ENCODE measurements around a stretch of chr6.

GRCh38 chr6:14804508-14805111 is 441.3 kb upstream of the JARID2 start:
- PRO-cap, result bidirectional peak, plus-strand start at chr6:14804959, minus-strand start at chr6:14804776

DNA sequence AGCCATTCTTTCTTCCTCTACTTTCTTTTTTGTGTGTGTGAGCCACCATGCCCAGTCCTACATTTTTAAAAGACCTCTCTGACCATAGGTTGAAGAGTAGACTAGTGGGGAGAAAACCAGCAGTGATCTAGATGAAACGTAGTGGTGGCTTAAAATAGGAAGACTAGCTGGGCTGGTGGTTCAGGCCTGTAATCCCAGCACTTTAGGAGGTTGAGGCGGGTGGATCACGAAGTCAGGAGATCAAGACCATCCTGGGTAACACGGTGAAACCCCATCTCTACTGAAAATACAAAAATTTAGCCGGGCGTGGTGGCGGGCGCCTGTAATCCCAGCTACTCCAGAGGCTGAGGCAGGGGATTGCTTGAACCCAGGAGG is 34.8 kb upstream of the JARID2 start:
- PRO-cap, result no peak

DNA sequence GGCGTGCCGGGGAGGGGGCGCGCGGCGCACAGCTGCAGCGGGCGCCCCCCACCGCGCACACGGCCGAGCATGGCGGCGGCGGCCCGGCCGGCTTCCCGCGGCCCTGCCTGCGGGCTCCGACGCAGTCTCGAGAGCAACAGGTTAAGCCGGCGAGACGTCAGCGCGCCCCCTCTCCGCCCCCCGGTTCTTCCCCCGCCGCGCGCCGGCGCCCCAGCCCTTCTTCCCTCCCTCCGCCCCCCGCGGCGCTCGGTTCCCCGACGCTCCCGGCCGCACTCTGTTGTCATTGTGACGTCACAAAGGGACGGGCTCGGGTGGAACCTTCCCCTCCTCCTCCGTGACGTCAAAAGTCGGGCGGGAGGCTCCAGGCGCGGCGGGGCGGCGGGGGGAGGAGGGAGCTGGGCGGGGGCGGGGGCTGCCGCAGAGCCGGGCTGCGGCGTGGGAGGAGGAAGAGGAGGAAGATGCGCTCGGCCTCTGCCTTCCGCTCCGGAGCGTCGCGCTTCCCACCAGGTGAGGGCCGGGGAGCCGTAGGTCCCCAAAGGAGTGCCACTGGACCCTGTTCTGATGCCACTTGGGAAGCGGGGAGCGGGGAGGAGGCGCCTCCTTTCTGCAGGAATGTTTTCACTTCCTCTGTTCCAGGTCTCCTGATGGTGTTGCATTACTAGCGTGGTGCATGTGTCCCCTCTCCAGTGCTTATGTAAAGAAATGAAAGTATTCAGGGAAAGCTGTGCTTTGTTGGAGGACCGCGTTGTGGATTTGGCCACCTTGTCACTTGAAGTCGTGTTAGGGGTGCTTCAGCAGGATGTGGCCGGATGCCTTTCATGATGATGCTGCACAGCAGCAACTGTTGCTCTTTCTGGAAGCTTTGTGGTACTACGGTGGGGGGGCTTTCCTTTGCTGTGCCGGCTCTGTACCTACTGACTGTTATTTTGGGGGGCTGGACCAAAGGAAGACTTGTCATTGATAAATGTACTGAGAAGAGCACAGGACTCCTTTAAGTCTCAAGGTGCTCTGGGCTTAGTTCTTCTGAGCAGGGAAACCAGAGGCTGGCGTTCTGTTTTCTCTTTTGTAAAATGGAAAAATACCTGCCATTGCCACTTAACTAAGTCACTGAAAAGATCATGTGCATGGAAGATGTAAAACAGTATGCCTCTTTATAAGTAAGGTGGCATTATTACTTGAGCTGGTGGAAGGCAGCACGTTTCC is 3.0 kb downstream of the JARID2 start:
- PRO-cap, result bidirectional peak, plus-strand start at position 420 of the sequence, minus-strand start at position 276 of the sequence; bidirectional peak, plus-strand start at position 808 of the sequence, minus-strand start at position 807 of the sequence

GRCh38 chr6:15317815-15318158 is 71.9 kb downstream of the JARID2 start:
- PRO-cap, result no peak

- PRO-cap, result no peak
Measured at GRCh38 chr6:15365268-15365729, 119.4 kb downstream of the JARID2 start.

GRCh38 chr6:15470290-15471508 is 192.1 kb downstream of the DTNBP1 start:
- PRO-cap, result no peak

DNA sequence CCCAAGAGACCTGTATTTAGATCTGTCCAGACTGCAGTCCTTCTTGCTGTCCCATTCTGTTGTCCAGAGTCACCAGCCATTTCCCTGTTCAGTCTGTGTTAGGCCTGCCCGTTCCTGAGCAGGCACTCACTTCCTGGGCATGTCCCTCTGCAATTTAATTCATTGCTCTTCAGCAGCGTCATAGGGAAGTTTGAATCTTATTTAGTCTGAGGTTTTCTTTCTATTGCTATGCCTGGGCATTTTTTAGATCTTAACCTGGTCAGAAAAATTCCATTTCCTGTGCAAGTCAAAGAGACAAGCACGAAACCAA is 190.2 kb downstream of the DTNBP1 start:
- PRO-cap, result no peak

- PRO-cap, result unidirectional peak, minus-strand start at chr6:15500670
Measured at GRCh38 chr6:15500475-15500753, 162.4 kb downstream of the DTNBP1 start.

GRCh38 chr6:15615686-15616088 is 47.1 kb downstream of the DTNBP1 start:
- PRO-cap, result no peak

GRCh38 chr6:15889294-15889799 is 226.5 kb upstream of the DTNBP1 start:
- PRO-cap, result no peak

- PRO-cap, result no peak
Measured at GRCh38 chr6:16130154-16130767, 1.4 kb downstream of the MYLIP start.

DNA sequence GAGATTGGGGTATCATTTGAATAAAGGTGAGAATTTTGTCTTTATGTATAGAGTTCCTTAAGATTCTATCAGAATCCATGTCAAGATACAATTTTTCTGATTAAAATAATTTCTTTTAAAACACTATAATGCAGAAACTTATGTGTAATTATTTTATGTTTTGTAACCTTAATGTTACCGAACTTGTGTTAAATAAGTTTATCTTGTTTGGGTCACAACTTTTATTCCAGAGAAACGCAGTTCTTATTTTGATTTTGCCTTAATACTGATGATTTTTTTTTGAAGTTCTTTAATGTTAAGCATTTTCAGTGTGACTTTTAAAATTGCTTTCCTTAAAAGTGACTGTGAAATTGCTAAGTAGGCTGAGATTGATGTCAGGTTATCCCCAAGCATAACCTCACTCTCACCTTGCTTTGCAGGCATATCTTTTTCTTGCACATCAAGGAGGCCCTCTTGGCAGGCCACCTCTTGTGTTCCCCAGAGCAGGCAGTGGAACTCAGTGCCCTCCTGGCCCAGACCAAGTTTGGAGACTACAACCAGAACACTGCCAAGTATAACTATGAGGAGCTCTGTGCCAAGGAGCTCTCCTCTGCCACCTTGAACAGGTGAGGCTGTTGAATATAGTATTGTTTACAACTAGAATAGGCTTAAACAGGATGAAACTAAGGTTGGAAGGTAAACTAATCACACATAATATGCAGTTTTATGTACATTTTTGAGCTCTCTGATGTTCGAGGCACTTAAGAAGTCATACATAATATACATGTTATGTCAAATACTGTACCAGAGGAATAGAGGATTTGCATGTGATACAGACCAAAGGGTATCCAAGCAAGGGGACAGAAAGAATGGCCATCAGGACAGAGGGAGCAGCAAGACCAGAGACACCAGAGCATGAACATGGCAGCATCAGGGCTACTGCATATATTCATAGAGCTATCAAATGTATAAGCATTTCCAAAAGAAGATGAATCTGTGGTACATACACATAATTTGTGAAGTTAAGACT is 12.6 kb downstream of the MYLIP start:
- PRO-cap, result no peak

DNA sequence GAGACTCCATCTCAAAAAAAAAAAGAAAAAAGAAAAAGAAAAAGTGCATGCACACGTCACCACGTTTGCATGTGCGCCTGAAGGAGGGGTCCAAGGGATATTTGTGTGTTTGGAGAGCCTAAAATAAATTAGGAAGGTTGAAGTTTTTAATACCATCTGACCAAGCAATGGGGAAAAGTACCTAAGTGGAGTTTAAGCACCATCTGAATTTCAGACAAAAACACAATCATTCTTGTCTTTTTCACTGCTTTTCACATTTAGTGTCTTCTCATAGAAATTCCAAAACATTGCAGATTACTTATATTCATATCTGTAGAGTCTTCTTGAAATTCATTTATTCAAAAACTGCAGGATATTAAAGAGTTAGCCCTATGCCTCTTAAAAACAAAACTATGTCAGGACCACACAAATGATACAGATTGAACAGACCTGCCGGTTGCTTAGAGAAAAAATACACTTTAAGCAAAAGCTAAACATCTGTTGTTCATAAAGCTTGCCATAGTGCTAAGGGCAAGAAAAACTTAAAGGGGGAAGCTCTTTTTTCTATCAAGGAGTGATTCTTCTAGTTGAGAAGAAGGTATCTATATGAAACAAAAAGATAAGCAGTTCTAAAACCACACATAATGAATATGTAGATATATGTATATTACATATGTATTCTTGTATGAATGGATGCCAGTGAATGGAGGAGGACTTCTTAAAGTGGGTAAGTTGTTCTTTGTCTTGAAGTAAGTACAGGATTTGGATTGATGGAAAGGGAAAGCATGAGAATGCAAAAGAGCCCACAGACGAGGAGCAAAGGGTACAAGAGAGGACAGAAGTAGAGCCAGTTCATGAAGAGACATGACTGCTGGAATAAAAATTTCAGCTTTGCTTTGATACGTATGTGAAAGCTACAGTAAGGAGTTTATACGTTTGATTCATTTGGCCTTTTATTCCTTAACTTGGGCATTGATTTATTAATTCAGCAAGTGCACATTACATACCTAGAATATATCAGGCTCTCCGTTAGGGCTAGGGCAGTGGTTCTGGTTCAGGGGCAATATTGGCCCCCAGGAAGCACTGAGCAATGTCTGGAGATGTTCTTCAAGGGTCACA is 22.8 kb downstream of the MYLIP start:
- PRO-cap, result no peak

- PRO-cap, result no peak
Measured at GRCh38 chr6:16260759-16261562, 22.6 kb downstream of the GMPR start.

DNA sequence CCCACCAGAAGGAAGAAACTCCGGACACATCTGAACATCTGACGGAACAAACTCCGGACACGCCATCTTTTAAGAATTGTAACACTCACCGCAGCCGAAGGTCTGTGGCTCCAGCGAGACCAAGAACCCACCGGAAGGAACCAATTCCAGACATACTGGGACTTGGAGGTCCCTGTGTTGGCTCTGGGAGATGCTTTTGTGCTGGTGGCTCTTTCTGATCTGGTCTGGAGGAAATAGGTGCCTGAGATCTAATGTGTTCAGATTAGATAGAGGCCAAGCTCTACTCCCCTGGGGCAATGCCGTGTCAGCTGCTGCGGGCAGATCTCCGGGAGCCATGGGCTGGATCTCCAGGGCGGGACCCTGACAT is 29.1 kb downstream of the GMPR start:
- PRO-cap, result no peak

GRCh38 chr6:16646508-16647193 is 114.6 kb downstream of the ATXN1 start:
- PRO-cap, result no peak

DNA sequence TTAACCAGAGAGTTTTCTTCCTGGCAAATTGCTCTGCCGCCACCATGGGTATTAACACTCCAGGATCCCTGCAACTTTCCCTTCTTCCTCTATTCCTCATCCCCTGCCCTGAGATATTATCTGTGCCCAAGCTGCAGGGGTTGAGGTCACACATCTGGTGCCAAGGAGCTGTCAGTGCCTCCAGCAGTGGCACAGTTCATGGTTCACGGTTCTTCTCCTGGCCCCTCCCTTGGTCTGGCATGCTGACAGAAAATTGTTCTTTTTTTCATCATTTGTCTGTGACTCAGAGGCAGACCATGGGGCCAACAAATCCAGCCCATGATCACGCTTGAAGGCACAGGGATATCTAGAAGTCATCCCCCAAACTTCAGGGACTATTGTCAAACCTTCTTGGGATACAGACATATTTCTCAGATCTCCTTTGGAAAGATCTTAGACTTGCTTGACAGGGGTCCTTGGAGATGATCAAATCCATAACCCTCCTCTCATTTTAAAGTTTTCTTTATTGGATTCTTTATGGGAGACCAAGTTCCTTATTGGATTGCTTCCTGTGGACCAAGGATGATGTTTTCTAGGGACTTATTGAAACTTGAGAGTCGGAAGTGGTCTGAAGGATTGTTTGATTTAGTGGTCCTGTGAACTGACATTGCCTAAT is 77.4 kb downstream of the ATXN1 start:
- PRO-cap, result no peak

GRCh38 chr6:16697583-16698337 is 63.5 kb downstream of the ATXN1 start:
- PRO-cap, result no peak

DNA sequence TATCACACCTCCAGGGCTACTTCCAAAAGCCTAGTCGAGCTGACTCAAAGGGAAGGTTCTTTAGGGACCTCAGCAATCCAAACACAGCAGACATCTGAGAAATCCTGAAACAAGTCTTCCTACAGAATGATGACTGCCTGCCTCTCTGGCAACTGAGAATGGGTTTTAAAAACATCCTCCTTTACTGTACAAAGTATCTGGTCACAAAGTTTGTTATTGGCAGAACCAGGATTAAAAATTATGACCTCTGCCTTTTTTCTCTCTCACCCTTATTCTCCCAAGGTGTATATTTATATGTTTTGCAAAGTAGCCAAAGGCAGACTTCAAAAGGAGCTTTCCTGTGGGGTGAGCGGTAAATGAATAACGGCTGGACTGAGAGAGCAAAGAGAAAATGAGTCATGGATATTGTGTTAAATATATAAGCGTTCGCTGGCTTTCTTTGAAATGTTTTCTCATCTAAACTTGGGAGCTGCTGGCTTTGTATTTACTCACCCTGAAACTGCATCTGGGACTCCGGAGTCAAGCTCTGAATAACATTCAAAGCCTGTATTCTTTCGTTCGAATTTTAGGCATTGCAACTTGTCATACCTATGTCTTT is 32.2 kb downstream of the ATXN1 start:
- PRO-cap, result no peak

GRCh38 chr6:16803237-16804299 is 42.3 kb upstream of the ATXN1 start:
- PRO-cap, result no peak

All from duodenum (tissue), 1 donor.